Measurements from ENCODE around the genes GABRG1 and DCUN1D4.

- PRO-cap, 3 experiments, result no peak in any of the 3 experiments
- RAMPAGE, long total RNA, result no peak
- RRBS, 2 experiments, result 3% methylated on average over 22 of the region's 43 CpGs
Measured at GRCh38 chr4:42151263-42151581, 1.2 kb downstream of the BEND4 start.

DNA sequence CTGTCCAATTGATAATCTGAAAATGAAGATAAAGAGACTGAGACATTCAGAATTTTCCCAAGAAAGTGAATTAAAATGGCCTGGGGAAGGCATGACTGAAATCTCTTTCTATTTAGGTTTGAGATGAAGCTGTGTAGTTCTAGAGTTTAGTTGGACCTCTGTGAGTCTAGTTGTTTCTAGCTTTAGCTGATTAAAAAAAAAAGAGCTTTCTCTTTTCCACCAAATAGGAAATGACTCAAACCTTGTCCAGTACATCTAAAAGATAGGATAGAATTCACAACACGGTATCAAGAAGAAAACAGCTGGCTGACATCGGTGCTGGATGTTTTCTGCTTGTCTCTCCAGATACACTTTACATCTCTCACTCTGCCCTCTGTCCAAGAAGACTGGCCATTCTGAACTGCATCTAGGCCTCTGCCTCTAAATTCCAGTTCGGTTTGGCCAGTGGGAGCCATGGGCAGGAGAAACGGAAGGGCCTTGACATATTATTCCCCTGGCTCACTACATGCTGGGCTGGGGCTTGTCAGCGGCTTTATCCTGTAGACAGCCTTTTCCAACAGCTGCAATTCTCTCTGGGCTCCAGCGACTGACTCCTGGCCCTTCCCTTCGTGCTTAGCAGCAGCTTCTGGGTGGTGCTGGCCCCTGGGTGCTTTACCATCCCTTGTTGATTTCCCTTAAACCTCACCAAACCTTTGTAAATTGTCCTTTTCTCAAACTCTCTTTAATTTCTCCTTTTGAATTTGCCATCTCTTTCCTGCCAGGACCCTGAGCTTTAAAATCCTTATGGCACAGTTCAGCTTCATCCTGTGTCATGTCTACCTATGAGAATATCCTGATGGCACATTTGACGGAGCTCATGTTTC is 57.3 kb upstream of the SHISA3 start:
- PRO-cap, 3 experiments, result no peak in any of the 3 experiments
- RAMPAGE, long total RNA, result no peak
- RRBS, 2 experiments, result no CpG with 5 or more reads among the region's 8 CpGs

DNA sequence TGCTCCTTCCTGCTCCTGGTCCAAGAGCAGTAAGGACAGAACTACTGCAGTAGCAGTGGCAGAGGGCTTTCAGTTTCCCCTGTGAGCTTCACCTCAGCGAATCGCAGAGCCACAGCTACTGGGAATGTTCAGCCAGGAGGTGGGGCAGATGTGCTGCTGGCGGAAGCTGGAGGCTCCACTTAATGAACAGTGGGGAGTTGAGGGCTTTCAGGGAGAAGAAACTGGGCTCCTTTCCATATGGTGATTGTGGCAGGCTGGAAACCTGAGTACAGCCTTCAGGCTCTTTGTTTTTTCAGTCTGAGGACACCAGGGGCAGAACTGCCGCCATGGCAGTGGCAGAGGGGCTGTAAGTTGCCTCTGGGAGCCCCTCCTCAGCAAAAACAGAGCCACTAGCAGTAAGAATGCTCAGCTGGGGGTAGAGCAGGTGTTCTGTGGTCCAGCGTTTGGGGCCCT is 106.1 kb upstream of the GRXCR1 start:
- PRO-cap, 3 experiments, result no peak in any of the 3 experiments
- RAMPAGE, long total RNA, result no peak
- RRBS, 2 experiments, result no CpG with 5 or more reads among the region's 5 CpGs

DNA sequence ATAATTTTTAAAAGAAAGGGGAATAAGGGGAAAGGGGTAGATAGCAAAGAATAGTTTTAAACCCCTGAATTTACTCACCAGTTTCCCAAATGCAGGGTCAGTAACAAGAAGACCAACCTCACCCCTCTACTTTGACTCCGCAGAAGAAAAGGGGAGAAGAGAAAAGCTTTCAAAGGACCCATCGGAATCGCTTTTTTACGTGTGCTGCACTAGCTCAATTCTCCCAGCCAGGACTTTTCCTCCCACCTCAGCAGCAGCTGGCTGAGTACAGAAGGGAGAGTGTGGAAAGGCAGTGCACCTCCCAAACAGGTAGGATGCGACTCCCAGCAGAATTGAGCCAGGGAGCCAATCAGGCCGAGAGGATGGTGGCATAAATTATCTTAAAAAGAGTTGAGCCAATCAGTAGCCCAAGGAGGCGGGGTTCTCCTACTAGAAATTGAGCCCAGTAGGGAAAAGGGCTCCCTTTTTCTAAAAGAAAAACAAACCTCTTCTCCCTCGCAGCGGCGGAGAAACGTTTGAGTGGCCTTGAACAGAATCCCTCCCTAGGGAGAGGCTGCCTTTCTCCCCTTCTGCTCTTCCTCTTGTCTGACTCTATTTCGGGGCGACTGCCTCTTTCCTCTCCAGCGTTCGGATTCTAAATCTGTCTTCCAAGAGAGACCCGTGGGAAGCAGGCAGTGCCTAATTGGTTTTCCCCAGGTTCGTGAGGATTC is at the start of gene GABRG1:
GABRG1 (minus strand) TSS at position 323 of the 710 bp plus-strand sequence.
- PRO-cap, 3 experiments, result no peak in any of the 3 experiments
- RAMPAGE, long total RNA, result no peak
- RRBS, 2 experiments, result no CpG with 5 or more reads among the region's 17 CpGs

GRCh38 chr4:46388463-46389784 is 1.0 kb downstream of the GABRA2 start:
- PRO-cap, 3 experiments, result no peak in any of the 3 experiments
- RAMPAGE, long total RNA, result no peak
- RRBS, 2 experiments, result 2% methylated on average over 10 of the region's 39 CpGs

- PRO-cap, 3 experiments, result no peak in any of the 3 experiments
- RAMPAGE, long total RNA, result no peak
- RRBS, 2 experiments, result no CpG with 5 or more reads among the region's 1 CpG
Measured at GRCh38 chr4:46986971-46987364, 6.4 kb downstream of the GABRA4 start.

- PRO-cap, 3 experiments, result no peak in any of the 3 experiments
- RAMPAGE, long total RNA, result no peak
- RRBS, 2 experiments, result no CpG with 5 or more reads among the region's 4 CpGs
Measured at GRCh38 chr4:47839059-47839457, 1.2 kb upstream of the CORIN start.

DNA sequence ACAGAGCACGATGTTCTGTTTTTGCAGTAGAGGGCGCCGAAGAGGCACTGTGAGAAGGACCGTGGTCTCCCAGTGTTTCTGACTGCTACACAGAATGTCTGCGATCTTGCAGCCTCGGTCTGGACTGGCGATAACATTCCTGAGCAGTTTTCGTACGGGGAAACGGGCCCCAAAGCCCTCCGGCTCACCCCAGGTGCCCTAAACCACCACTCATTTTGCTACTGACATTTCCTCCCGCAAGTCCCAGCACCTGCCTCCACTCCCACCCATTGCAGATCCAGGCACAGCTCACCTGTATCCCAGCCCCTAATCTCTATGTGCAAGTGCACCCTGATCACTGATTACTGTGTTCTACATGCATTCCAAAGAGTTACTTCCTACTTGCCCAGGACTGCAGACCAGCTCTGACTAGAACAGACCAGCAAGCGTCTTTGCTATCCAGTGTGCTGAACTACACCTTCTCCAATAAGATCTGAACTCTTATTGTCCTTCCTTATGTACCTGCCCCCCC is 12.4 kb upstream of the NFXL1 start:
- PRO-cap, 3 experiments, result no peak in any of the 3 experiments
- RAMPAGE, long total RNA, result no peak
- RRBS, 2 experiments, result no CpG with 5 or more reads among the region's 13 CpGs

DNA sequence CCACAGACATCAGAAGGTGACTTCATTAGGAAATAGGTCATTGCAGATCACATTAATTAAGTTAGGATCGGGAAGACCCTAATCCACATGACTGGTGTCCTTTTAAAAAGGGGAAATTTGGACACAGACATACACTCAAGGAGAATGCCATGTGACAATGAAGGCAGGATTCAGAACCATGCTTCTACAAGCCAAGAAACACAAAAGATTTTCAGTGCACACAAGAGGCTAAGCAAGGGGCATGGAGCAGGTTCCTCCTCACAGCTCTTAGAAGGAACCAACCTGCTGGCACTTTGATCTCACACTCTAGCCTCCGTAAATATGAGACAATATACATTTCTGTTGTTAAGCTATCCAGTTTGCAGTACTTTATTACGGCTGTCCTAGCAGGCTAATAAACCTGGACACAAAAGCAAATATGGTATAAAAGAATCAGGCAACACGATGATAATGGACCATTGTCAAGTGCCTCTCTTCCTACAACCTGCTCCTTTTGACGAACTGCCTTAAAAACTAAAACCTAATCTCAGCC is 114.4 kb downstream of the ZAR1 start:
- PRO-cap, 3 experiments, result no peak in any of the 3 experiments
- RAMPAGE, long total RNA, result no peak
- RRBS, 2 experiments, result no CpG with 5 or more reads among the region's 5 CpGs

DNA sequence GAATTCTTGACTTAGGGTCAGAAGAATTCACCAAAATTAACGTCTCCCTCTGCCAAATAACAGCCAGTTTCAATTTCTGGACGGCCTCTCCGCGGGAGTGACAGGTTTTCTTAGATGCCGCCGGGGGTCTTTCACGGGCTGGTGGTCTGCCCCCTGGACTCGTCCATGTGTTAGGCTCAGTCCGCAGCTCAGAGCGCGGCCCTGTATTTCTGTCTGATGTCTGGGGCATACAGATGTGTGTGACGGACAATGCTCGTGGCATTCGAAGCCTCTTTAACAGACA is 904 bp upstream of the DCUN1D4 start:
- PRO-cap, 3 experiments, result no peak in any of the 3 experiments
- RAMPAGE, long total RNA, result no peak
- RRBS, 2 experiments, result no CpG with 5 or more reads among the region's 14 CpGs

GRCh38 chr4:51842959-51844022 is at the start of gene DCUN1D4:
Gene DCUN1D4 (plus strand): TSS chr4:51843153.
- PRO-cap, 3 experiments, result peak in 3 of 3 experiments; most common plus-strand start chr4:51843131 (in 3); most common minus-strand start chr4:51843381 (in 2)
- RAMPAGE, long total RNA, result no peak
- RRBS, 2 experiments, result 1 to 2% methylated on average over 52 to 53 of the region's 95 CpGs

GRCh38 chr4:51864977-51865606 is 22.1 kb downstream of the DCUN1D4 start:
- PRO-cap, 3 experiments, result no peak in any of the 3 experiments
- RAMPAGE, long total RNA, result no peak
- RRBS, 2 experiments, result no CpG with 5 or more reads among the region's 4 CpGs

GRCh38 chr4:51895910-51896118 is 52.9 kb downstream of the DCUN1D4 start:
- PRO-cap, 3 experiments, result no peak in any of the 3 experiments
- RAMPAGE, long total RNA, result no peak
- RRBS, 2 experiments, result no CpG with 5 or more reads among the region's 1 CpG

DNA sequence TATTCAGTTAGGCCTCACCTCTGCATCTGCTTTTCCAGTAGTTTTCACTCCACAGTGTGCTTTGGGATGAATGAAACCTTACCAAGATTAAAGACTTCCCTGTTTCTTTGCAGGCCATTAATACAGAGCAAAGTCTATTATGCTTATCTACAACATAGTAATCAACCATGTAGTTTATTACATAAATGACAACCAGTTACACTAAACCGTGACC is 2.4 kb downstream of the LRRC66 start:
- PRO-cap, 3 experiments, result no peak in any of the 3 experiments
- RAMPAGE, long total RNA, result no peak
- RRBS, 2 experiments, result no CpG with 5 or more reads among the region's 1 CpG

GRCh38 chr4:52052302-52052760 is 1.2 kb downstream of the SPATA18 start:
- PRO-cap, 3 experiments, result no peak in any of the 3 experiments
- RAMPAGE, long total RNA, result no peak
- RRBS, 2 experiments, result no CpG with 5 or more reads among the region's 12 CpGs

DNA sequence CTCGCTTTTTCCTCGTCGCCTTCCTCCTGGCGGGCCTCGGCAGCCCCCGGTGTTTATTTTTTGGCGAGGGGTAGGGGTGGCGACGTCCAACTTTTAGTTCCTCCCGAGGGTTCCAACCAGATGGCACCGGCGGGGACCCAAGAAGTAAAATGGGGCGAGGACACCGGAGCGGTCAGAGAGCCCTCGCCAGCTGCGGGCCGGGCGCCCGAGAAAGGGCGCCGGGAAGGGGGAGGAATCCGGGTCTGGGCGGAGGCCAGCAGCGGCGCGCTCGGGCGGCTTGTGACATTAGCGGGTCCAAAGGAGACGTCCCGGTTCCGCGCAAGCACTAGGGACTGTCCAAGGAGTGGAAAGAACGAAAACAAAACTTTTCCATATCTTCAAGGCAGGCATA is 636 bp upstream of the USP46 start:
- PRO-cap, 3 experiments, result peak in 2 of 3 experiments; most common minus-strand start position 151 of the sequence (in 2)
- RAMPAGE, long total RNA, result no peak
- RRBS, 2 experiments, result 2% methylated on average over 18 to 21 of the region's 35 CpGs

DNA sequence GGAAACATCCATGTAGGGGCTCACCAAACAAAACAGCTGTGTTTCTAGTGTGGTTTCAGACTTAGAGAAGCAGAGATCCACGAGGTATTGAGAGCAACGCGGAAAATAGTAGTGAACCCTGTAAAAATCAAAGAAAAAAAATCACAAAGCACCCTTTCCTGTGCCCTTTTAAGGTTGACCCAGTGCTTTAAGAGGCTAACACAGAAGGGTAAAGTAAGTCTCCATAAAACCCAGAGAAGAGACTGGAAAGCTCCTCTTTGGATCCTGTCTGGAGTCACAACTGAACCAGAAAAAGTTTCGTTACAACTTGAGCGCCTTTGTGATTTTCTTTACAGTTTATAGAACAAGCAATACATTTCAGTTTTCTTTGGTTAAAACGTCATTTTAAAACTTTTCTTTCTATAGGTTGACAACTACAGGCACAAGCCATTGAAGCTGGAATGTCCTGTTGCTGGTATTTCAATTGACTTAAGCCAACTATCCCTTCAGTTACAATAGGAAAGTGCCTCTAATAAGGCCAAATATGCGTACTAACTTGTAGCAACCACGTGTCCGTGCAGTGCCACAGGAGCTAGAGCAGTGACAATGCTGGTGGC is 38.0 kb downstream of the ERVMER34-1 start:
- PRO-cap, 3 experiments, result no peak in any of the 3 experiments
- RAMPAGE, long total RNA, result no peak
- RRBS, 2 experiments, result no CpG with 5 or more reads among the region's 9 CpGs

GRCh38 chr4:52713744-52714432 is 37.3 kb downstream of the ERVMER34-1 start:
- PRO-cap, 3 experiments, result no peak in any of the 3 experiments
- RAMPAGE, long total RNA, result no peak
- RRBS, 2 experiments, result no CpG with 5 or more reads among the region's 12 CpGs

DNA sequence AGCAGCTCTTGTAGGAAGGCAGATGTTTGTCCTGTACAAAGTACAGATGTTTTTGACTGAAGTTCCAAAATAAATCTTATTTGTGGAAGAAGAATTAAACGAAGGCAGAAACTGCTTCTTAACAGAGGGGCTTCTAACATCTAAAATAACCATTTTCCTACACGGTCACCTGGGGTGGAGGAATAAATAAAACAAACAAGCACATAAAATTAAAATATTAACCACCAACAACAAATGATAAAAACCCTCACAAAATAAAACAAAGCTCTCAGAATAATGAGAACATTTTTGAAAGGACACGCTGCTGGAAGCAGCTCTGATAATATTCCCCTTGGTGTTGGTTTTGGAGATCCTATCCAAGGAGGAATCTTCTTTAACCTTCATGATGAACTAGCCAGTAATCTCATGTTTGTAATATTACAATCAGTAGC is 153.8 kb downstream of the RASL11B start:
- PRO-cap, 3 experiments, result no peak in any of the 3 experiments
- RAMPAGE, long total RNA, result no peak
- RRBS, 2 experiments, result no CpG with 5 or more reads among the region's 3 CpGs

DNA sequence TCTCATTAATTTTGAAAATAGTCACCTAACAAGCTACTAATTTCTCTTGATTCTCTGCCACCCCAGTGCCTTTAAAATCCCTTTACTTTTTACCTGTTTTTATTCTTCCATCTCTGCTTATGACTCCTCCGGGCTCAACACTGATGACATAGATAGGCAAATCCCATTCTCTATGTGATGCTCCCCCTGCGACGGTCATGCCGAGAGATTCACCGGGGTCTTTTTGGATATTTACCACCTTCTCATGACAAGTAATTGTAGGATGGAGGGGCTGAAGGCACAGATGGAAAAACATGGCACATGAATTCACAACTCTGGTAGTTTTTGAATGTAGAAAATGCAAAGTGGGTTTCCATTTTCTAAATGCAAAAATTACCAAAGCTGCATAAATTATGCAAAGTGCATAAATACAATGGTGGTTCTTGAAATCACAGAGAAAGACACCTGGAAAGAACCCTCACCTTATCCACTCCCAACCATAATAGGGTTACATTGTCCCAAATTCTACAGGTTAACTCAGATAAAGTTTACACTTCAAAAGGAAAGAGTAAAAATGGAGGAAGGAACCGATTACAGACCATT is 101.1 kb downstream of the FIP1L1 start:
- PRO-cap, 3 experiments, result no peak in any of the 3 experiments
- RAMPAGE, long total RNA, result no peak
- RRBS, 2 experiments, result 96% methylated on average over 5 of the region's 6 CpGs